Vermiform appendix (tissue), 1 donor: ENCODE measurements around the genes HDAC11 and TMEM43.

GRCh38 chr3:12839238-12840281 lies 1.8 kb downstream of the RPL32 start:
- PRO-cap: no peak

DNA sequence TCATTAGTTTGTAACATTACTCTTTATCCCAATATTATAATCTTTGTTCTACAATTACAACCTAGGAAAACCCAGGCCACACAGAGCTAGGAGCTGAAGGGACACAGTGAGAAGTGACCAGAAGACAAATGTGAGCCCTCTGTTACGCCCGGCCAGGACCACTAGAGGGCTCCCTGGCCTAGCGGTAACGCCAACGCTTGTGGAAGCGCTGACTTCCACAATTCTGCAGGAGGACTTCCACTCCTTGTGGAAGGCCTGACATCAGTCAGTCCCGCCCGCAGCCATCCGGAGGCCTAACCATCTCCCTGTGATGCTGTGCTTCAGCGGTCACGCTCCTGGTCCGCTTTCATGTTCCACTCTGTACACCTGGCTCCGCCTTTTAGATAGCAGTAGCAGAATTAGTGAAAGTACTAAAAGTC lies 26.6 kb upstream of the RPL32 start:
- PRO-cap: no peak

- PRO-cap: no peak
These were observed 42.9 kb upstream of the RPL32 start for GRCh38 chr3:12884039-12884801.

GRCh38 chr3:12942619-12943298 lies 101.4 kb upstream of the RPL32 start:
- PRO-cap: no peak

DNA sequence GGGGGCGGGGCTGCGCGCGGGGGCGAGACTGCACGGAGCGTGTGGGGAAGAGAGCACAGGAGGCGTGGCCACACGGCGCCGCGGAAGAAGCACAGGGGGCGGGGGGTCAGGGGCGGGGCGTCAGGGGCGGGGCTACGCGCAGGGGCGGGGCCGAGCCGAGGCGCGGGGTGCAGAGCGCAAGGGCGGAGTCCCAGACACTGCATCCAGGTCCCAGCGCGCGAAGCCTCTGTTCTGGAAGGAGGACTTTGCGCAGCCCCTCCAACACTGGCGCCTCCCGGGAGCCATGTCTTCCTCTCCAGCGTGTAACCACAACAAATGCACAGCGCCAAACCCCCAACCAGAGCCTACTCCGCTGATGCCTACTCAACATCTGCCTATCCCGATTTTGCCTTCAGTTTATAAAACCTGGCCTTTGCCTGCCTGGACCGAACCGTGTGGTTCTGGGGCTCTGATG lies 105.4 kb downstream of the IQSEC1 start:
- PRO-cap: bidirectional peak, plus-strand start at position 179 of the sequence, minus-strand start outside the sequence

DNA sequence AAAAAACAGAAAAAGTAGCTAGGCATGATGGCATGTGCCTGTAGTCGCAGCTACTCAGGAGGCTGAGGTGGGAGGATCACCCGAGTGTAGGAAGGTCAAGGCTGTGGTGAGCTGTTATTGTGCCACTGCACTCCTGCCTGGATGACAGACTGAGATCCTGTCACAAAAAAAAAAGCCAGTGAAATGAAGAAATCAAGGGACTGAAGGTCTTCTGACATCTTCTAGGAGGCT lies 101.2 kb downstream of the IQSEC1 start:
- PRO-cap: no peak

DNA sequence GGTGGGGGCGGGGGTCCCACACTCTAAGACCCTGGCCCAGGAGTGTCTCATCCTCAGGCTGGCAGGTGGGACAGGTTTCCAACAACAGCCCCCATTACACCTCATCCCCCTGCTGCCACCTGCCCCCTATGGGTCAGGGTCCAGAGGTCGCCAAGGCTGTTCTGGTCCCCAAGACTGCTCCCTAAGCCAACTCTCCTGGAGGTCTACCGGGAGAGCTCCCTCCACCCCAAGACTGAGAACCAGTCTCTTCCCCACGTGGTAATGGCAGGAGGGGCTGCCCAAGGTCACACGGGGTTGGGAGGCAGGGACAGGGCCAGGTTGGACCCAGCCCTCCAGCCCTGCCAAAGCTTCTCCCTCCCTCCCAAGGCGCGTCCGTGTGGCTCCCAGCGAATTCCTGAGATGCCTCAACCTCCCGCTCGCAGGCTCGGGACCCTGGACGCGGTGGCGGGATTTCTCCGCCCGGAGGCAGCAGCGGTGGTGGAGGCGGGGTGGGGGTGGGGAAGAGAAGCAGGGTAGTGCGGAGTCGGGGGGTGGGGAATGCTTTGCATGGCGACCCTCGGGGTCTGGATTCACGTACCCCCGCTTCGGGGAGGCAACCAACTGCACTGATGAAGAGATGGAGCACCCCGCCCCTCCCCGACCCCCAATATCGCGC lies 80.1 kb downstream of the IQSEC1 start:
- PRO-cap: no peak

- PRO-cap: no peak
These were observed 14.8 kb upstream of the IQSEC1 start for GRCh38 chr3:13087816-13088648.

- PRO-cap: no peak
These were observed 71.0 kb downstream of the NUP210 start for GRCh38 chr3:13348982-13349759.

DNA sequence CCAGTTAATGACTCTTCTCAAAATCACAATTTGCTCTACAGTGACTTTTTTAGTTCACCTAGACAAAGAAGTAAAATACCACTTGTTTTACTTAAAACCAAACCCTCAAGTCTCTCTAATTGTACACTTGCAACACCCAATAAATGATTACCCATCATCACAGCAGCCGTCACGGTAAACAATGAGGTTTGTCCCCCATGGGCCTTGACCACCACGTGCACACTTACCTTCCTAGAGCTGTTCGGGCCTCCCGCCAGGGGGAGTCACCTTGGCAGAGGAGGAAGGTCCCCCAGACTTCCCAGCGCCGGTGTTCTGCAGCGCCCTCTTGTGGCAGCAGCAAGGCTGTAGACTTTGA lies 18.7 kb upstream of the HDAC11 start:
- PRO-cap: no peak

DNA sequence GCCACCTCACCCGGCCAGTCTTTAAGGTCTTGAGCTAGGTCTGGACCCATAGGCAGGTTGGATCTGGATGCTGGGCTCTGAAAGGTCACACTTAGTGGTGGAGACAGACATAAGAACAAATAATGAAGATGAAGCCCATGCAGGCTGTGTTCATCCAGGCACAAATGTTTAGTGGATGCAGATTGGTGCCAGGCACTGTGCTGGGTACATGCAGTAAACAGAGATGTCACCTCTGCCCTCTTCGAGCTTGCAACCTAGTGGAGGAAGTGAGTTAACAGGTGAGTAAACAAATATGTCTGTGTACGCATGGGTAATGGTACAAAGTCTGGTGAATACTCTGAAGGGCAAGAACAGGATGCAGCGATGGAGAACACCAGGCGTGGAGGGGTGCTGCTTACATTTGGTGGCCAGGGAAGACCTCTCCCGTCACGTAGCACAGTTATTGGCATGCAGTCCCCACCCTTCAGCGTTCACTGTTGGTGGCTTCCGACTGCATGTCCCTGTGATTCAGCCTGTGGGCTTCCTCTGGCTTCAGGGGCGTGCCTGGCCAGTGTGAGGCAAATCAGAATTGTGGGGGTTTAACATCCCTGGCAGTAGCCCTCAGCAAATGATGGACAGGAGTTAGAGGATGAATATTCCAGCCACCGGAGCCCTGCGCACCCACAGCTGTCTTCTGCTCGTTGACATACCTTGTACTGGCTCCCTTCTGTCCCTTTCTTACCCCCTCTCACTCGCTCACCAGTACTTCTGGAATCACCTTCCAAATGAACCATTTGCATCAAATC lies 9.2 kb upstream of the HDAC11 start:
- PRO-cap: no peak

- PRO-cap: bidirectional peak, plus-strand start at chr3:13479905, minus-strand start at chr3:13479785; bidirectional peak, plus-strand start at chr3:13480306, minus-strand start at chr3:13479991
These were observed at the start of gene HDAC11 for GRCh38 chr3:13479599-13480529. Gene HDAC11 (plus strand): TSS chr3:13480306.

- PRO-cap: no peak
These were observed 32.4 kb upstream of the FBLN2 start for GRCh38 chr3:13516470-13516914.

- PRO-cap: no peak
These were observed 297 bp downstream of the FBLN2 start for GRCh38 chr3:13549254-13549590.

DNA sequence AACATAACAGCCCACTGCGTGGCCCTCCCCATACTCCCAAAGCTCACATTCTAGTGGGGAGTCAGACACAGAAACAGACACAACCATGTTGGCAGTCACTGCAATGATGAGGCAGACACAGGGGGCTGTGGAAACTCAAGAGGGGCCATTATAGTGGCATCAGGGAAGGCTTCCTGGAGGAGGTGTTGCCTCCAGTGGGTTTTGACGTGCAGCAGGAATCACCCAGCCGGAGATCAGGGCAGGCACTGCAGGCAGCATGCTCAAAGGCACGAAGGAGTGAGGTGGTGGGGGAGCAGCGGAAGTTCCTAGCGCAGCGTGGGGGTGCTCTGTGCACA lies 101.2 kb downstream of the FBLN2 start:
- PRO-cap: no peak

DNA sequence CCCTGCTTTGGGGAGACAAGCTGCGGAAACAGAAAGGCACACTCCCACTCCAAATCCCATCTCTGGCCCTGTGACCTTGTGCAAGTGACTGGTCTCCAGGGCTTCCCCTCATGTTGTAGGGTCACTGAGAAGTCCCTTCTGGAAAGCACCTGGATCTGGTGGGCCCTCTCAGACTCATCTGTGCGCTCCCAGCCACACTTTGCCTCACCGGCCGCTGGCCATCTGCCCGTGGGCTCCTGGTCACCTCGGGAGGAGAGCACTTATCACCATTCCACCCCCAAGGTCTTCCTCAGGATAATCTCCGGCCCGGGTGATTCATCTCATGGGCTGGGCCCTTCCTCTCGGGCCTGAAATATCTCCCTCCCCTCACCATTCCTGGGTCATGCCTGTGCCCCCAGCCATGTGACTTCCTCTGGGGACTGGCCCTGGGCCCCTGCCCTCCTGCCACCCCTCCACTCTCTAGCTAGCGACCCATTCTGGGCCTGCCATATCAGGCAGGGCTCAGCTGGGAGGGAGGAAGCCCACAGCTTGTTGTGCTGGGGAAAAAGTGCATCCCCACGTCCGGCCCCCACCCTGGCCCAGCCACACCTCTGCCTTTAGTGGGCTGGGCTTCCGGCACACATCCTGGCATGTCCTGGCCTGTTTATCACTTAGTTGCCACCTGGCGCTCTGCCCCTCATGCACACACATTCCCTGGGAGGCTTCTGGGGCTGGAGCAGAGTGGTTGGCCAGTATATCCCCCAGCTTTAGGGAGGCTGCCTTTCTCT lies 10.7 kb upstream of the WNT7A start:
- PRO-cap: bidirectional peak, plus-strand start at position 660 of the sequence, minus-strand start at position 521 of the sequence

- PRO-cap: no peak
These were observed 55.0 kb upstream of the WNT7A start for GRCh38 chr3:13934826-13935237.

DNA sequence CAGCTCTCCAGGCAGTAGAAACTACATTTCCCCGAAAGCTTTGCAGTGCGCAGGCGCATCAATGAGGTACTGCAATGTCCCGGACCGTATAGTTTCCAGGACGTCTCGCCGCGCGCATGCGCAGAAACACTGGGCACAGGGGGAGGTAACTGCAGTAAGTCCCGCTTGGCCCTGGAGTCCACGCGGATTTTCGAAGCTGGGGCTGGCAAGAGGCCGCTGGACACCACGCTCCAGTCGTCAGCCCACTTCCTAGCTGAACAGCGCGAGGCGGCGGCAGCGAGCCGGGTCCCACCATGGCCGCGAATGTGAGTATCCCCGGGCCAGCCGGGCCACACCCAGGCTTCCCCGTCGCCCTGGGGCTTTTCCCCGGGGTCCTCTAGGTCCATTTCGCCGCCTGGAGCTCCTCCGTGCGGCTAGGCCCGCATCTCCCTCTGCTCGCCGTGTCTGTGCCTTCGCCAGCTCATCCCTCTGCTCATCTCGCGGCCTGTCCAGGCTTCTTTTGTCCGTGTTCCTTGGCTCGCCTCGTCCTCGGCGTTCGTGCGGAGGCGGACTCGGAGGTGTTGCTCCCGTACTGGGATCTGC lies at the start of gene TMEM43:
Gene TMEM43, plus strand, starts transcription at position 152 of the 582 bp plus-strand sequence.
- PRO-cap: bidirectional peak, plus-strand start at position 183 of the sequence, minus-strand start outside the sequence; bidirectional peak, plus-strand start outside the sequence, minus-strand start at position 474 of the sequence

DNA sequence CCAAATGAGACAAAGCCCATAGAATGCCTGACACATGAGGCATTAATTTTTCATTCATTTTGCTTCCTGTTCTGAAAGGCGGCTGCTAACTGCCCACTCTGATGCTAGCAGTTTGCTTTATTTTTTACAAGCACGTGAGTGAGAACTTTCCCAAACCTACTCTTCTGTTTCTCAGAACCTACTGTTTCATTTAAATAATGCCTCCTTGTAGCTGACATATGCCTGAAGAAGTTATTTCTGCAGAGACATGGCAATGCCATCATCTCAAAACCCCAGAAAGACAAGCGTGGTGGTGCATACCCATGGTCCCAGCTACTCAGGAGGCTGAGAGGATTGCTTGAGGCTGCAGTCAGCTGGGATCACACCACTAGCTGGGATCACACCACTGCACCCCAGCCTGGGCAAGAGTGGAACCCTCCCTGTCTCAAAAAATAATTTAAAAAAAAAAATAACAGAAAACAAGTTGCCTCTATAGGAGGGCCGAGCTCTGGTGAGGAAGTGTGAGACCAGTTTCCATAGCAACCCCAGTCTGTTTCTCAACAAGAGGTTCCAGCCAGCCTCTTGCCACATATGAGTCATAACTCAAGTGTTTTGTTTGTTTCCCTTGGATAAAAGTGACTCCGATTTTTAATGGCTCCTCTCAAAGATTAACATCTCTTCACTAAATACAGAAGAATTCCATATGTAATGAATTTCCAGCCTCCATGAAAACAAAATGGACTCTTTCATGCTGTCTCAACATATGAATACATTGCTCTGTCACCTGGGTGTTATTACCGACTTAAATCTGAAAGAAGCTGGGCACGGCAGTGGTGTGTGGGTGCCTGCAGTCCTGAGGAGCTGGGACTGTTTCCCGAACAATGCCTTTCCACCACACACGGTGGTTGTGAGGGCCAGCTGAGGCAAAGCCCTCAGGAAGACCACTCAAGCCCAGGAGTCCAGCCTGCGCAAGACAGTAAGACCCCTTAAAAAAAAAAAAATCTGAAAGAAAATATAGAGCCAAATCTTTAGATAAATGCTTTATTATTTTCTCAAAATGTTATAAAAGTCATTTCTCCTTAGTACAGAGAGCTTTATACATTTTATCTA lies 19.6 kb downstream of the TMEM43 start:
- PRO-cap: no peak

- PRO-cap: no peak
These were observed 53.8 kb downstream of the LSM3 start for GRCh38 chr3:14232479-14232833.